Bronchial lymph node (tissue), 1 donor: Measurements from ENCODE around the gene PALM3.

DNA sequence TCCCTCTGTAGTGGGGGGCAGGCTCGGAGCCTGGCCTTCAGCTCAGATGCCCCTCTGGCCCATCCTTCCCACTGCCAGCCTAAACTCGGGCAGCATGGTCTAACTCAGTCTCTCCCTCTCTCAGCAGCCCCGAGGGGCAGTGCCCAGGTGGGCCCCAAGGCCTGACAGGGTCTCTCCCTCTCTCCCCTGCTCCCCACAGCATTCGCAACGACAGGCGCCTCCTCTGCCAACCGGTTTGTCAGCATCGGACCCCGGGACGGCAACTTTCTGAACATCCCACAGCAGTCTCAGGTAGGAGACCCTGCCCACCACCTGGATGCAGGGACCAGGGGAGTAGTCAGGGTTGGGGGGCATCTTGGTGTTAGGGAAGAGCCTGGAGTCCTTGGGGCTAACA lies 12.6 kb downstream of the LYL1 start:
- PRO-cap = no peak

GRCh38 chr19:13195743-13196205 lies 45.6 kb downstream of the IER2 start:
- PRO-cap = no peak

GRCh38 chr19:13208353-13209020 lies 58.3 kb downstream of the IER2 start:
- PRO-cap = bidirectional peak, plus-strand start at chr19:13208438, minus-strand start at chr19:13208225

- PRO-cap = no peak
Measured at GRCh38 chr19:13277036-13277499, 126.9 kb downstream of the IER2 start.

DNA sequence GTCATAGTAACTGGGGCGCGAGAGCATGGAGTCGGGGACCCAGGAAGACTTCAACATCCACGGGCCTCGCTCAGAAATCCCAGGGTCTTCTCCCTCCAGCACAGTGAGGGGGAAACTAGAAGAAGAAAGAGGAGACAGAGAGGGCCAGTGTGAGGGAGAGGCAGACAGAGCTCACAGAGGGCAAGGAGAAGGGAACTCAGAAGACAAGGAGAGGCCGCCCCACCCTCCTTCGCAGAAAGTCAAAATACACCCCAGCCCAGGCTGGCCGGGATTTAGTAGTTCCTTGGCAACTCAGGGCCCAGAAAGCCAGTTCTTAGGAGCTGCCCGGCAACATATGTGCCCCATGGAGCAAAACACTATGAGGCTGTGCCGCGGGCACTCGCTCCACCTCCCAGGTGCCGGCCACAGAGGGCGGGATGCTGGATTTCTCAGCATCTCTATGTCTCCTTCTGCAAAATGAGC lies 93.7 kb upstream of the CACNA1A start:
- PRO-cap = no peak

GRCh38 chr19:13842433-13843255 lies 34.3 kb upstream of the NANOS3 start:
- PRO-cap = bidirectional peak, plus-strand start at chr19:13842531, minus-strand start at chr19:13842568; bidirectional peak, plus-strand start at chr19:13843047, minus-strand start at chr19:13842918

DNA sequence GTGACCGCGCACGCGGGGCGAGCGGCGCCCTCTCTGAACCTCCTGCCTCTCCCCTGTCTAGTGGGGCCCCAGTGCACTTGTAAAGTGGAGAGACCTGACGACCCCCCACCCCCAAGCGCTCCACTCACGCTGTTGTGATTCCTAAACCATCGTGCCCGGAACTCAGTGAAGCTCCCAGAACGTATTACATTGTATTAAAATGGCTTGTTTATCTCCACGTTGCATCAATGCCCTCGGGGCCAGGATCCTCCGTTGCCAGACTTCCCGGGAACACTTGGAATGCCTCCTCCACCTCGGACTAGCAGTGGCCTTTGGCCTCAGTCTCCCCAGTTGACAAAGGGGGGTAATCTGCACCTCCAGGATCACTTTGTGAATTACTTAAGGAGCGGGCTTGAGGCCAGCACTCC lies 2.9 kb upstream of the NANOS3 start:
- PRO-cap = no peak

DNA sequence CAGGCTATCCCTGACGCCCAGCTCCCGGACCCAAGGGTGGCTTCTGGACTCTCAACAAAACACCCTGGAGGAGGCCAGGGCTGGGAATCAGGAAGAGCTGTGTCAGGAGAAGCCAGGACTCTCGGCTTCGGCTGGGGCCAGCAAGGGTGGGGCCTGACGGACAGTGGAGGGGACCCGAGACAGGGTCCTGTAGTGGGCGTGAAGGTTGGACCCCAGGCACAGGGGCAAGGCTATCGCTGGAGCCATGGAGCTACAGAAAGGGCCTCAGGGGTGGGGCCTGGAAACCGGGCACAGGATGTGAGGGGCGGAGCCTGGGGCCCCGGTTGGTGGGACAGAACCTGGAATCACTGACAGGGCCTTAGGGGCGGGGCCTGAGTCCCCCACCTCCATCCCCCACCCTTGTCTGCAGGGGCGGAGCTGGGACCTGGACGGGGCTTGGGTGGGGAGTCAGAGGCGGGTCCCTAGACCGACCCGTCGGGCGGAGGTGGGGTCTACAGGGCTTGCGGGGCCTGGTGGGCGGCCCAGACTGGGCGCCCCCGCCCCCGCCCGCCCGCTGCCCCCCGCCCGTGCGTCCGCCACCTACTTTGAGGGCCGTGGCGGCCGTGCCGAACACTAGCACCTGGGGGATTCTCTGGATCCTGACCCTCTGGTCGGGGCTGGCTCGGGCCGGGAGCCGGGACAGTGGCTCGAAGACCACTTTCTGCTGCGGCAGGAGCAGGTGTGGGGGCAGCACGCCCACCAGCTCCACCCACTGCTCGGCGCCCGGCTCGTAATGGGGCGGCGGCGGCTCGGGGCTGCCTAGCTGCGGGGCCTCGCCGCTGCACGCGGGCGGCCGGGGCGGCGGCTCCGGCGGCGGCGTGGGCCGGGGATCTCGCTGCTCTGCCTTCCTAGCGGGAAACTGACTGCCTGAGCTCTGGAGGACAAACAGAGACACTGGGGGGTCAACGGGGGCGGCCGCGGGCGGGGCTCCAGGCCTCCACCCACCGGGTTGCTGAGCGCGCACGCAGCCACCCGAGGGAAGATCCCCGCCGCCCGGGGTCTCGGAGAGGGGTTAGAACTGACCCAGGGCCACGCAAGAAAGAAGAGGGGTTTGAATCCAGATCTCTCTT lies 26.2 kb downstream of the DCAF15 start:
- PRO-cap = bidirectional peak, plus-strand start at position 464 of the sequence, minus-strand start at position 254 of the sequence; unidirectional peak, minus-strand start at position 900 of the sequence

DNA sequence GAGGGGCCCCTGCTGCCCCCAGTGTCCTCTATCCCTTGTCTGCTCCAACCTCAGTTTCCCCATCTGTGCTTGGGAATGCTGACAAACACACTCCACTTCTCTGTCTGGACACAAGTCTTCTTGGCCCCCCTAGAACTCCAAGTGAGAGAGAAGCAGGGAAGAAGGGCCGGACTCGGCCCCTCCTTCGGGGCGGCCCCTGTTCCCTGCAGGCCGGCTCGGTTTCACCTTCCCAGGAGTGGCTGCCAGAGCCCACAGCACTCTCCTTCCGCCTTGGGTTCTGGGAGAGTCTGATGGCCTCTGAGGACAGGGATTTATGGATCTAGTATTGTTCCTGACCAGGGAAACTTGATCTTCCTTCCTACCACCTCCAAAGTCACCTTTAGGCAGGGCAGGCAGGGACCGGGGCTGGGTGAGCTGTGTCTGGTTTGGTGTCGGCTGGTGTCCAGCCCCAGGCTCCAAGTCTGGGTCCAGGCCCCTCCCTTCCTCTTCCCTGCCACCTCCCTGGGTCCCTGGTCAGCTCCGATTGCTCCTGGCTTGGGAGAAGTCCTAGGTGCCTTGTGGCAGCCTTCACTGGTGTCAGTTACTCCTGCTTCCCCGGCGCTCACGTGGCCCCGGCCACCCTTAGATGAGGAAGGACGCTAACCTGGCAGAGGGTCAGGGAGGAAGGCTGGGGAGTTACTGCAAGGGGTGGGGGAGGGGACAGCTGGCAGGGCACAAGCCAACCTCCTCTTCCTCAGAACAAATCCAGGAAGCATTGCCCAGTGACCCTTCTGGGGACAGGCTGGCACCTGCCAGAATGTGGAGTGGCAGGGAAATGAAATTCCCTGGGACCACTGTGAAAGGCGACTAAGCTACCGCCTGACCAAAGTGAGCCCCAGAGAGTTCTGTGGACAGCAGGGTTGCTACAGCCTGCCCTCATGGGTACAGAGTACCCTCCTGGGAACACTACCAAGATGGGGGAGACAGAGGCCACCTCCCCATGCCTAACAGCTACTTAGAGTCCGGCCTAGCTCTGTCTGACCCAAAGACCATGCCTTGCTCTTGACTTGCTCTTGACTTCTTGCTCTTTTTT lies 18.8 kb downstream of the RFX1 start:
- PRO-cap = unidirectional peak, minus-strand start at position 143 of the sequence

GRCh38 chr19:14057218-14058088 lies 4.4 kb downstream of the PALM3 start:
- PRO-cap = no peak

- PRO-cap = no peak
Measured at GRCh38 chr19:14061324-14062534, at the start of gene PALM3. PALM3 (minus strand) TSS chr19:14062076.

- PRO-cap = no peak
Measured at GRCh38 chr19:14072868-14073261, 279 bp downstream of the MISP3 start.

DNA sequence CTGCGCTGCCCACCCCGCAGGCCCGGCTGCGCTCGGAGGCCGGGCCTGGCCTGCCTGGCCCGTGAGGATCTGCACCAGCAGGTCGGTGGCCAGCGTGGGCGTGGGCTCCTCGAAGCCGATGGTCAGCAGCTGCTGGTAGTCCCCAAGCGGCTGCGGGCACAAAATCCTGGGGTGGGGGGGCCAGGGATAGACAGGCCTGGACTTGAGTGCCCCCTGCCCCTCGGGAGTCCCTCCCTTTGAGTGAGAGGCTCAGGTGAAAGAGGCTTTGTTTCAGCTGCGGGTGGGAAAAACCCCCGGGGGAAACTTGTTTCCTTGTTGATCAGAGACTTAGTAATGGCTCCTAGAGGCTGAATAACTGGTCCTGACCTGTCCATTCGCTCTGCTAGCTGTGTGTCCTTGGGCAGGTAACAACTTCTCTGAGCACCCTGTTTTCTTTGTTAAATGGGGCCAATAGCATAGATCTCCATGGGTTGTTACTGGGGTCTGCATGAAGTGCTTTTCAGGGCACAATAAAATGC lies 3.7 kb downstream of the C19orf67 start:
- PRO-cap = no peak

DNA sequence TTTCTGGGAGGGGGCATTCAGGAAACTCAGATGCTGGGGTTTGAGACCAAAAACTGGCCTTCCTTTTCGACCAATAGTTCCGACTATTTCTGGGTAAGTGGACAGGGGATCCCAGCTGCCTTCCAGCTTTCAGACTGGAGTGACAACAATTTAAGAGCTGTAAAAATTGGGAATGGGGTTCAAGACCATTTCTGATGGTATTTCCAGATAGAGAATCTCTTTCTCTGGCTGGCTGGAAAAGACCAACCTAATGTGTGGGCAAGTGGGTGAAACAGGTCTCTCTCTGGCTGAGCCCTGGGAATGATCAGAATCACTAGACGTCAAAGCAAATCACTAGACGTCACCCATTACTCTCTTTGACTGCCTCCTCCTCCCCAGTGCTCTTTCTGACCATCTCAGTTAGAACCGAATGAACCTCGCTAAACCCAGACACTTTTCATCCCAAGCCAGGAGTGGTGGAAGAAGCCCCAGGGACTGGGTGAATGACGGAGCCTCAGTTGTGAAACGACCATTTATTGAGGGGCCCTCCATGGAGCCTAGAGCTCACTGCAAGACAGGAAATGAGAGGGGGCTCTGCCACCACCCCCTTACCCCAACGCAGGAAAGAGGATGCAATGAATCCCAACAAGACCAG lies 1.4 kb downstream of the PRKACA start:
- PRO-cap = no peak

GRCh38 chr19:14116718-14117437 lies 684 bp downstream of the PRKACA start:
- PRO-cap = no peak

- PRO-cap = no peak
Measured at GRCh38 chr19:14136291-14136516, 185 bp downstream of the ASF1B start.

- PRO-cap = no peak
Measured at GRCh38 chr19:14151205-14151776, 14.9 kb upstream of the ASF1B start.

GRCh38 chr19:14283723-14284525 lies 78.0 kb upstream of the ADGRL1 start:
- PRO-cap = no peak

GRCh38 chr19:14375134-14376274 lies 5.7 kb upstream of the ADGRE5 start:
- PRO-cap = bidirectional peak, plus-strand start at chr19:14375323, minus-strand start at chr19:14375187; bidirectional peak, plus-strand start at chr19:14375826, minus-strand start at chr19:14375716

DNA sequence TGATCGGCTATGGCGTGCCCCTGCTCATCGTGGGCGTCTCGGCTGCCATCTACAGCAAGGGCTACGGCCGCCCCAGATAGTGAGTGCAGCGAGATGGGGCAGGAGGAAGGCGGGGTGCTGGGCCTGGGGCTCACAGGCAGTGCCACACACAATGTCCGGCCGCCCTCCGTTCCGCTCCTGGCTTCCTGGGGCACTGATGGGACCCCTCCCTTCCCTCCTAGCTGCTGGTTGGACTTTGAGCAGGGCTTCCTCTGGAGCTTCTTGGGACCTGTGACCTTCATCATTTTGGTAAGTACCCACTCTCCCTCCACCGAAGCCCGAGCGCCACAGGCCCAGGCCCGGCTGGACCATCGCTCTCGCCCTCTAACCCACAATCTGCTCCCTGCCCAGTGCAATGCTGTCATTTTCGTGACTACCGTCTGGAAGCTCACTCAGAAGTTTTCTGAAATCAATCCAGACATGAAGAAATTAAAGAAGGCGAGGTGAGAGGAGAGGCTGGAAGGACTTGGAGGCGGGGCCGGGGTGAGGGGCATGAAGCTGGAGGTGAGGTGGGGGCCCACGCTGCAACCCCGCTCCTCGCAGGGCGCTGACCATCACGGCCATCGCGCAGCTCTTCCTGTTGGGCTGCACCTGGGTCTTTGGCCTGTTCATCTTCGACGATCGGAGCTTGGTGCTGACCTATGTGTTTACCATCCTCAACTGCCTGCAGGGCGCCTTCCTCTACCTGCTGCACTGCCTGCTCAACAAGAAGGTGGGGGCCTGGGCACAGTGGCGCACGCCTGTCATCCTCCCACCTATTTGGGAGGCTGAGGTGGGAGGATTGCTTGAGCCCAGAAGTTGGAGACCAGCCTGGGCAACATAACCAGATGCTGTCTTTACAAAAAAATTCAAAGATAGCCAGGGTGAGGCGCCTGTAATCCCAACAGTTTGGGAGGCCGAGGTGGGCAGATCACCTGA lies 12.4 kb downstream of the DDX39A start:
- PRO-cap = bidirectional peak, plus-strand start at position 104 of the sequence, minus-strand start outside the sequence